ENCODE measurements around the genes NNT, MRPS30 and ITGA2.

- PRO-cap, 2 experiments: no peak in any of the 2 experiments
Measured at GRCh38 chr5:43105287-43106069, 15.2 kb upstream of the ZNF131 start.

DNA sequence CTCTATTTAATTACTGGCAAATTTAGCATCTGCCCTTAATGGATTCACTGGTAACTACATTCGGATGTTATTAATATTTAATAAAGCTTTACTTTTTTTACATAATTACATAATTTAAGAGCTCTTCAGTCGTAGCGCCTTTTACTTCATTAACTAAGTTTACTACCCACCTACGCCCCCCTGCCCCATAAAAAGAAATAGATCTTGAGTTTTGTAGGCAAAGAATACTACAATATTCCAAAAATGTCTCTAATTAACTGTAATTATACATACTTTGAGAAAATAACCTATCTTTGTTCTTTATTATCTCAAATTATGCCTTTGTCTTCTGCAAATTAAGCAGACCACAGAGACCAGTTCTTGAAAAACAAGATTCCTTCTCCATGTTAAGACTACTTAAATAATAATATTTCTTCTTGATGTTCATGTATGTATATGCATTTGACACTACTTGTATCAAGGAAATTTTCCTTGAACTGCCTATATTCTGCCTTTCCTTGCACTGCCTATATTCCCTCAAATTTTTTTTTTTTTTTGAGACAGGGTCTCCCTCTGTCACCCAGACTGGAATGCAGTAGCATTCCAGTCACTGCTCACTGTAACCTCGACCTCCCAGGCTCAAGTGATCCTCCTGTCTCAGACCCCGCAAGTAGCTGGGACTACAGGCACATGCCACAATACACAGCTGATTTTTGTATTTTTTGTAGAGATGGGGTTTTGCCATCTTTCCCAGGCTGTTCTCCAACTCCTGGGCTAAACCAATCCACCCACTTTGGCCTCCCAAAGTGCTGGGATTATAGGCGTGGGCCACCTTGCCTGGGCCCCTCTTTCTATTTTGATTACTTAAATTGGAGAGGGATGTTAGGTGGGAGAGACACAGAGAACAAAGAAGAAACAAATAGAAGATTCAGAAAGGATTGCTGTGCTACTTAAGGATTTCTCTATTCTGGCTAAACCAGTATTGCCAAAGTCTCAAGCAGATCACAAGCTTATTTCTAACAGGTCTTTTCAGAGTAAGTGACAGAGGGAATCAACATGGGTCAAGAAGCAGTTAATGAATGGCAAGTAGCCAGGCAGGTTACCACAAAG, 4.2 kb downstream of the HMGCS1 start:
- PRO-cap, 2 experiments: no peak in any of the 2 experiments

- PRO-cap, 2 experiments: no peak in any of the 2 experiments
Measured at GRCh38 chr5:43483152-43483749, 414 bp downstream of the TMEM267 start.

- PRO-cap, 2 experiments: no peak in any of the 2 experiments
Measured at GRCh38 chr5:43485326-43485883, 1.7 kb upstream of the TMEM267 start.

- PRO-cap, 2 experiments: no peak in any of the 2 experiments
Measured at GRCh38 chr5:43497563-43498280, 14.1 kb upstream of the TMEM267 start.

DNA sequence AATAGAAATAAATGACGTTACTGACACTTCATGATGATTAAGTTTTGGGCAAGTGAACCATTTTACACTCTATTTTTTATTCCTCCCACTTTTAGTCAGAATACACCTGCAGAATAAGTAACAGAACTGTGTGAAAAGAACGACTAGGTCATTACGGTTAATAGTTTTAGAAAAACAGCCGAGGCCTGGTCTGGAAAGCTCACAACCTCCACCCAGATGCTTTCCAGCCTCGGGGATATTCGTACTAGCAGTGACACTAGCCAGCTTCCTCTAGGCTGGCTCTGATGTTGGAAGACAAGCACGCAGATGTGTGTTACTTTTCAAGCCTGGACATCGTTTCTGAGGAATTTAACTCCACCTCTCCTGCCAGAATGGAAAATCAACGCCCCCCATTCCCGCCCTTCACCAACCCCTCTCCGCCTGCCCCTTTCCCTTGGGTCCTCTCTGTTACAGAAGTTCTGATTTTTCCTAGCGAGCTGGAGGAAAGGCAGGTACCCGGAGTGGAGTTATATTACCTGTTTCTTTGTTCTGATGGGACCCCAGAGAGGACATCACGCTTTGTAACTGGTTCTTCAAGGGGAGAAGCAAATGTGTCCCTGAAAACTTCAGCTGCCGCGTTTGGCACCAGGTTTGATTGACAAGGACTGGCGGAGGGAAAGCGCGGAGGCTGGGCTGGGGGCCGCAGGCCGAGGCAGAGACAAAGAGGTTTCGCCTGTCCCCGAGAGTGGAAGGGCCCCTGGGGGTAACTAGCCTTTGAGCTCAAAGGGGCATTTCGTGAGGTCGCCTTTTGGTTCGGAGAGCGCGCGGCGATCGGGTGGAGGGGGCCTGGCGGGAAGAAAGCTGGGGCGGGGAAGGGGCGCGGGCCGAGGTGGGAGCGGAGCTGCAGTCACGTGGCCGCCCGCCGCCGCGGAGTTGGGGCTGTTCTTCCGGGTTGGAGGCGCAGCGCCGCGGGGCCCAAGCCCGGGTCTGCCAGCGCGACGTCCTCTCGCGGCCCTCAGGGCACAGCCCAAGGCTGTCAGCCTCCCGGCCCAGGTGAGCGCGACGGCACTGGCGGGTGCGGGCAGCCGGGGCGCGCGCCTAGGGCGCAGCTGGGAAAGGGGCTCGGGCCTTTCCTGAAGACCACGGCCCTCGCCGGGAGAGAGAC, at the start of gene NNT:
Gene NNT (plus strand): TSS at position 918 of the 1,144 bp plus-strand sequence.
- PRO-cap, 2 experiments: peak in 2 of 2 experiments; most common plus-strand start position 940 of the sequence (in 2); most common minus-strand start position 842 of the sequence (in 1)

DNA sequence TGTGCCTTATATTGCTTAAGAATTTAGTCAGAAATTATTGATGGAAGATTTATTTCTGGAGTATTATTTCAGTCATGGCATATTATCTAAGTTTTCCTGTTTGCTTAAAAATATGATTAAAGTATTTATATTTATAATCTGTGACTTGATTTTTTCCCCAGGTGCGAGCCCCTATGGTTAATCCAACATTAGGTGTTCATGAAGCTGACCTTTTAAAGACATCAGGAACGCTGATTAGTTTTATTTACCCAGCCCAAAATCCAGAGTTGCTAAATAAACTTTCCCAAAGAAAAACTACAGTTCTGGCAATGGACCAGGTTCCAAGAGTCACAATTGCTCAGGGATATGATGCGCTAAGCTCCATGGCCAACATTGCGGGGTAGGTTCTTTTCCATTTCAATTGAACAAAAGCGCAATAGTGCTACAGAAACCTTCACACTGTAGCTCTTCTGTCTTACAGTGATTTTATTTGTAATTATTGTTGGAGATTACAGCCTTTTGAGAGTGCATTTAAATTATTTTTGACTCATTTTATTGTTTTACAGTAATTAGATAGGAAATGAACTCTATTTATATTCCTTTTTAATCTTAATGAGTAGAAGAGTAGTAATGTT, 12.8 kb downstream of the NNT start:
- PRO-cap, 2 experiments: no peak in any of the 2 experiments

GRCh38 chr5:44302098-44302750, 87.0 kb downstream of the FGF10 start:
- PRO-cap, 2 experiments: no peak in any of the 2 experiments

DNA sequence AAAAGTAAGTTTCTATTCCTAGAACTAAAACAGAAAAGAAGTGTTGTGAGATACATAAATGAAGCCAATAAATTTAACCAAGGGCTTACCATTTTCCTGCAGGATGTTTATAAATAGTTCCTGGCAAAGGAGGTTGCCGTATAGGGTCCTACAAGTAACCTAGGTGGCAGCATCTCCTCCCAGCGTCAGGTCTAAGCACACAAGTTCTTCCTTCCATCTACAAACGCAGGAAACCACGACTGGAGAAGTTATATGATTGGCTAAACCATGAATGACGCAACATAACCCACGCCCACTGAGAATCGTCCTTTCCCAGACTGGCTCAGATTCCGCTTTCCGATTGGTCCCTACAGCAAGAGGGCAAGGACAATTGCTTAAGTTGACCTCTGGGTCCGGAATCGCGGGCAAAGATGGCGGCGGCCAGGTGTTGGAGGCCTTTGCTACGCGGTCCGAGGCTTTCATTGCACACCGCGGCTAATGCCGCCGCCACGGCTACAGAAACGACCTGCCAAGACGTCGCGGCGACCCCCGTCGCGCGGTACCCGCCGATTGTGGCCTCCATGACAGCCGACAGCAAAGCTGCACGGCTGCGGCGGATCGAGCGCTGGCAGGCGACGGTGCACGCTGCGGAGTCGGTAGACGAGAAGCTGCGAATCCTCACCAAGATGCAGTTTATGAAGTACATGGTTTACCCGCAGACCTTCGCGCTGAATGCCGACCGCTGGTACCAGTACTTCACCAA, at the start of gene MRPS30:
Gene MRPS30 (plus strand): TSS at position 395 of the 742 bp plus-strand sequence.
- PRO-cap, 2 experiments: peak in 2 of 2 experiments; most common plus-strand start position 397 of the sequence (in 2); most common minus-strand start position 193 of the sequence (in 2)

DNA sequence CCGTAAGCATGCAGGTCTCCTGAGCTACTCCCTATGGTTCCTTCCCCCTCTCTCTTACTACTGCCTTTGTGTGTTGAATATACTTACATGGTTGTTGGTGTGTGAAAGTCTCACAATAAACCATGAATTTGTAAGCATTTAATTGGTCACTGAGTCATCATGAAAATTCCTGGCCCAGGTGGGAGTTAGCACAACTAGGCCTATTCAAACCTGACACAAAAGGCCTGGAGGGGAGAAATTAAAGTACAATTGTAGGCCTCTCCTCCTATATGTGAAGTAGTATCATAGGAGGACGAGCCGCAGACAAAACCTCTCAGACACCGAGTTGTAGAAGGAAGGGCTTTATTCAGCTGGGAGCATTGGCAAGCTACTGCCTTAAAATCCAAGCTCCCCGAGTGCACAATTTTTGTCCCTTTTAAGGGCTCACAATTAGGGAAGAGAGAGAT, 397.0 kb downstream of the MRPS30 start:
- PRO-cap, 2 experiments: no peak in any of the 2 experiments

- PRO-cap, 2 experiments: no peak in any of the 2 experiments
Measured at GRCh38 chr5:51040338-51040818, 342.9 kb upstream of the ISL1 start.

DNA sequence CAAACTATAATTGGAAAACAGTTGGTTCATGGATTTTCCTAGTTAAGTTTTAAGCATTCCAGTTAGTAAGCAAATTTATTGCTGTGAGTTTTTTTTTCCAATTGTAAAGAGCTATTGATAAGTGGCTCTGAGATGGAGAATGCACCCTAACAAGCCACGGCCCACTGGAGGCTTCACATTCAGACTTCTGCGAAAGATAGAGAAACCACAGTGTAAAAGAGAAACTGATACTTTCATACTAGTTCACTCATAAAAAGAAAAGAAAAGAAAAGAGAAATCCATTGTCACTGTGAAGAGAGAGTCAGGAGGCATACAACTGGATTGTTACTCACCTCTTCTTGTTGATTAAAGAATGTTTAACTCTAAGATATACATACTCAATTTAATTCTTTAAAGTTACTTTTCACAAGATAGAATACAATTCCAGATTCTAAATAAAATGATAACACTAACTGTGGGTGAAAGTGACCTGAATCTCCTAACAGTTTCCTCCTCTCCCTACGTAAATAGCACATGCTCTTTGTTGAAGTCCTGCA, 16.0 kb upstream of the ITGA1 start:
- PRO-cap, 2 experiments: no peak in any of the 2 experiments

DNA sequence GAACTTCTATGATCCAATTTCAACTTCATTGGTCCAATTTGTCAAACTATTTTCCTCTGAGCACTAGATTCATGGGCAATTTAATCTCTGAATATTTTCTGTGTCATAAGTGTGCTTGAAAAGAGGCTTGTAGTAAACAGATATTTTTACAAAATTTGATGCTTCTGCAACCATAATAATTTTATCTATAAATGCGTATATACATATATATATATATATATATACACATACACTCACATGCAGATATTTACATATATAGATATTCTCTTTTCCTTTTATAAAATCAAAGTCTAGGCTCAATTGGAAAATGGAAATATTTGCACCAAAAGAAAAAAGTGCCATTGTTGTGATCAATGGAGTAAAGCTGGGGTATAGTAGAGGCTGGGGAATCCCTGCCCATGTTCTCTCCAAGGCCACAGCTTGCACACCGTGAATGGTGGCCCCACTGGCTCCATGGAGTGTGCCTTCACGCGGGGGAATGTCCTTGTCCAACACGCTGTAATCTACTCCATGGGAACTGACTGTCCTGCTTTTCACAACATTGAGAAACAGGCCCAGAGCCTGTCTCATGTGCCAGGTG, 33.3 kb upstream of the ITGA2 start:
- PRO-cap, 2 experiments: no peak in any of the 2 experiments

GRCh38 chr5:52987569-52988273, 1.4 kb upstream of the ITGA2 start:
- PRO-cap, 2 experiments: no peak in any of the 2 experiments

- PRO-cap, 2 experiments: peak in 2 of 2 experiments; most common plus-strand start chr5:52989340 (in 2)
Measured at GRCh38 chr5:52988662-52989700, at the start of gene ITGA2. TSS of gene ITGA2 (plus strand) at chr5:52989352.

GRCh38 chr5:53997066-53997730, 313.2 kb downstream of the ARL15 start:
- PRO-cap, 2 experiments: no peak in any of the 2 experiments

DNA sequence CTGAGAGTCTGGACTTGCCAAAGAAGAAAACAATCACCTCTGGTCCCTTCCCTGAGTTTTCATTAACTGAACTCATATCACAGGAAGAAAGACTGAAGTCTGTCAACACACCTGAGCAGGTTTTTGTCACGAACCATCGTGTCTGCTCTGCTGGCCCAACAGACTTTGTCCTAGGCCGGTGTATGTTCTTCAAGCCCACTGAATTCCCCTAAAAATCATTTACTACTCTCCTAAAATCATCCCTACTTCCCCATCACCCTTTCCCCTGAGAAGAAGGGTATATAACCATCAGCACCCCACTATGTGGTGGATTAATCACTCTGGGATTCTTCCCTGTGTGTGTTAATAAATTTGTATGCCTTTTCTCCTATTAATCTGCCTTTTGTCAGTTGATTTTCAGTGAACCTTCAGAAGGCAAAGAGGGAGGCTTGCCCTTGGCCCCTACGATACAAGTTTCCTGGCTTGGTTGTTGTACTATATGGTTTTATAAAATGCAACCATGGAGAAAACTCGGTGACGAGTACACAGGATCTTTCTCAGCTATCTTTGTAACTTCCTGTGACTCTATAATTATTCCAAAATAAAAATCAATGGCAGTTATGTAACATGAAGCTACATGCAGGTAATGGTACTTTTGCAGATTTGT, 286.5 kb downstream of the ARL15 start:
- PRO-cap, 2 experiments: no peak in any of the 2 experiments

DNA sequence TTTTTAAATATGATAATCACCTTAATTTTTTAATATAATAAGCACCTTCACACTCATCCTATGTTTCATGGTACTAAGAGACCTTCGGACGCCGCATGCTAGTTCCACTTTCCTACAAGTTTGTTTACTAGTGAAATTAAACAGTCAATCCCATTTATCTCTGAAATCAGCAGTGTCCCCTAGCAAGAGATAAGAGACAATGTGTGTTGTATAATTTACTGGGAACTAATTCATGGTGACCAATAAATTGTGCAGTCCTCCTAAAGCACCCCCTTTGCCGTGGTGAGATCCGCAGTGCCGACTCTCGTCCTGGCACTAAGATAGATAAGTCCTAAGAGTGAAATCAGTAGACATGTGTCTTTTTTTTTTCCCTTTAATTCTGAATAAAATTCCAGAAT, 89.8 kb downstream of the ARL15 start:
- PRO-cap, 2 experiments: peak in 1 of 2 experiments; most common minus-strand start position 317 of the sequence (in 1)

DNA sequence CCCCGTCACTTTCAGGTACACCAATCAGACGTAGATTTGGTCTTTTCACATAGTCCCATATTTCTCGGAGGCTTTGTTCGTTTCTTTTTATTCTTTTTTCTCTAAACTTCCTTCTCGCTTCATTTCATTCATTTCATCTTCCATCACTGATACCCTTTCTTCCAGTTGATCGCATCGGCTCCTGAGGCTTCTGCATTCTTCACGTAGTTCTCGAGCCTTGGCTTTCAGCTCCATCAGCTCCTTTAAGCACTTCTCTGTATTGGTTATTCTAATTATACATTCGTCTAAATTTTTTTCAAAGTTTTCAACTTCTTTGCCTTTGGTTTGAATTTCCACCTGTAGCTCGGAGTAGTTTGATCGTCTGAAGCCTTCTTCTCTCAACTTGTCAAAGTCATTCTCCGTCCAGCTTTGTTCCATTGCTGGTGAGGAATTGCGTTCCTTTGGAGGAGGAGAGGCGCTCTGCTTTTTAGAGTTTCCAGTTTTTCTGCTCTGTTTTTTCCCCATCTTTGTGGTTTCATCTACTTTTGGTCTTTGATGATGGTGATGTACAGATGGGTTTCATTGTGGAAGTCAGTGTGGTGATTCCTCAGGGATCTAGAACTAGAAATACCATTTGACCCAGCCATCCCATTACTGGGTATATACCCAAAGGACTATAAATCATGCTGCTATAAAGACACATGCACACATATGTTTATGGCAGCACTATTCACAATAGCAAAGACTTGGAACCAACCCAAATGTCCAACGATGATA, 42.1 kb downstream of the ARL15 start:
- PRO-cap, 2 experiments: no peak in any of the 2 experiments

- PRO-cap, 2 experiments: no peak in any of the 2 experiments
Measured at GRCh38 chr5:54522140-54522593, 4.6 kb downstream of the SNX18 start.

Data from Metastatic Liver Carcinoma in the Adrenal Gland (tissue), 2 donors.